Parotid gland (tissue), 1 donor: ENCODE results near the genes HDX and ZNF711.

GRCh38 chrX:73844921-73845970 is 282.2 kb downstream of the CHIC1 start:
- PRO-cap, result no peak

GRCh38 chrX:73852040-73852507 is 289.1 kb downstream of the CHIC1 start:
- PRO-cap, result no peak

- PRO-cap, result no peak
These were observed 299.7 kb upstream of the ZCCHC13 start for GRCh38 chrX:74004008-74004926.

DNA sequence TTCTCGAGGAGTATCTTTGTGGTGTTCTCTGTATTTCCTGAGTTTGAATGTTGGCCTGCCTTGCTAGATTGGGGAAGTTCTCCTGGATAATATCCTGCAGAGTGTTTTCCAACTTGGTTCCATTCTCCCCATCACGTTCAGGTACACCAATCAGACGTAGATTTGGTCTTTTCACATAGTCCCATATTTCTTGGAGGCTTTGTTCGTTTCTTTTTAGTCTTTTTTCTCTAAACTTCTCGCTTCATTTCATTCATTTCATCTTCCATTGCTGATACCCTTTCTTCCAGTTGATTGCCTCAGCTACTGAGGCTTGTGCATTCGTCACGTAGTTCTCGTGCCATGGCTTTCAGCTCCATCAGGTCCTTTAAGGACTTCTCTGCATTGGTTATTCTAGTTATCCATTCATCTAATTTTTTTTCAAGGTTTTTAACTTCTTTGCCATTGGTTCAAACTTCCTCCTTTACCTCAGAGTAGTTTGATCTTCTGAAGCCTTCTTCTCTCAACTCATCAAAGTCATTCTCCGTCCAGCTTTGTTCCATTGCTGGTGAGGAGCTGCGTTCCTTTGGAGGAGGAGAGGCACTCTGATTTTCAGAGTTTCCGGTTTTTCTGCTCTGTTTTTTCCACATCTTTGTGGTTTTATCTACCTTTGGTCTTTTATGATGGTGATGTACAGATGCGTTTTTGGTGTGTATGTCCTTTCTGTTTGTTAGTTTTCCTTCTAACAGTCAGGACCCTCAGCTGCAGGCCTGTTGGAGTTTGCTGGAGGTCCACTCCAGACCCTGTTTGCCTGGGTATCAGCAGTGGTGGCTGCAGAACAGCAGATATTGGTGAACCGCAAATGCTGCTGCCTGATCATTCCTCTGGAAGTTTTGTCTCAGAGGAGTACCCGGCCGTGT is 204.2 kb upstream of the ZCCHC13 start:
- PRO-cap, result no peak

DNA sequence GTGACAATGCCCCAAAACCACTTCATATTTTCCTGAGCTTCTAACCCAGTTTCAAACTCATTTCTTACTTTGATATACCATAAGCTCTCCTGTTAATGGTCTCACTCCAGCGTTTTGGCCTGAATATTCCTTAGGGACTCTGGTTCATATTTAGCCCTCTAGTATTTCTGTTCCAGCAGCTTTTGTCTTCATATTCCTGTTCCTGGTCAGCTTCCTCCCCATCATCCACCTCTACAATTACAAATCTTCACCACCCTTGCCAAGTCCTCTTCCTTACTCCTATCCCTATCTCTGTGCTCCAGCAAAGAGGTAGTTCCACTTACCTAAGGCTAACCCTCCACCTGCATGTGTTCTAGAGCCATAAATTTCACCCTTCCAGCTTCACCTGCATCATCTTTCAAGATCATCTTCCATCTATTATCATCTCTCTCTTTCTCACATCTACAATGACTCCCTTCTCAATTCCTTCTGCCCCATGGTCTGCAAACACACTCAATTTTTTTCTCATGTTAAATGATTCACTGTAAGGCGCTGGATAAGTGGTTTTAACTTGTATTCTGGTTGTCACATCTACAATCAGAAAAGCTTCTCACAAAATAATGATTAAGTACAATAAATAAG is 86.7 kb upstream of the ZCCHC13 start:
- PRO-cap, result no peak

DNA sequence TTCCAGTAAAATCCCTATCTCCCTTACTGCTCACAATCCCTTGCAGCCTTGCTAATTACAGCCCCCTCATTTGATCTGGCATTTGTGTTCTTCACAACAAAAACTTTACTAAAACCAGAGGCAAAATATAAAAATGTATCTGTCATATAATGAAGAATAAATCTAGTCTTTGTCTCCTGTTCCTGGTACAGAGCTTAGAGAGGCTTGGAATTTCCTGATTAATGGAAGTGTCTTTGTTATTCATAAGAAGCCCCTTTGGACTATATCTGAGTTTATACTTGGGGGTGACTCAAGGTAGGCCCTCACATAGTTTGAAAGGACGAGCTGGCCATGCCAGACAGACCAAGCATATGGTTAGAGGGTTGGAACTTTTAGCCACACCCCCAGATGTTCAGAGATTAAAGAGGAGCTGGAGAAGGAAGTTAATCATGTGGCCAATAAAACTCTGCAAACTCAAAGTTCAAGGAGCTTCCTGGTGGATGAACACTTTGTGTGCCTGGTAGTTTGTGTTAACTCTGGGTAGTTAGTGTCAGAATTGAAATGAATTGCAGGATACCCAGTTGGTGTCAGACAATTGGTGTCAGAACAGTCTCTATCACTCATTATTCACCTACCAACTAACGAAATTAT is 52.6 kb upstream of the ZCCHC13 start:
- PRO-cap, result no peak

- PRO-cap, result no peak
These were observed 1.1 kb downstream of the RLIM start for GRCh38 chrX:74613421-74613674.

DNA sequence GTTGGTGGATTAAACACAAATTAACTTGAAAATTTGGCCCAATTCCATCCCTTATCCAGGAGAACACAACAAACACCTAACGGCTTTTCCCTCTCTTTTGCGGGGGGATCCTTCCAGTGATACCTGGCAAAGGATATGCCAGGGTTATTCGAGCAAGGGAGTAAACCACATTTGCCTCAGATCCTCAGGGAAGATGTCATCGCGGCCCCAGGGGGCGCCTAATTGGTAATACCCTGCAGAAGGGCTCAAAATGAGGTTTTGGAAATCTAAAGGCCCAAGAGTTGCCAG is 805 bp downstream of the RLIM start:
- PRO-cap, result no peak

GRCh38 chrX:77683265-77684073 is 102.5 kb downstream of the ATRX start:
- PRO-cap, result no peak

GRCh38 chrX:78103589-78104106 is 400 bp upstream of the PGK1 start:
- PRO-cap, result bidirectional peak, plus-strand start at chrX:78104255, minus-strand start at chrX:78103973

DNA sequence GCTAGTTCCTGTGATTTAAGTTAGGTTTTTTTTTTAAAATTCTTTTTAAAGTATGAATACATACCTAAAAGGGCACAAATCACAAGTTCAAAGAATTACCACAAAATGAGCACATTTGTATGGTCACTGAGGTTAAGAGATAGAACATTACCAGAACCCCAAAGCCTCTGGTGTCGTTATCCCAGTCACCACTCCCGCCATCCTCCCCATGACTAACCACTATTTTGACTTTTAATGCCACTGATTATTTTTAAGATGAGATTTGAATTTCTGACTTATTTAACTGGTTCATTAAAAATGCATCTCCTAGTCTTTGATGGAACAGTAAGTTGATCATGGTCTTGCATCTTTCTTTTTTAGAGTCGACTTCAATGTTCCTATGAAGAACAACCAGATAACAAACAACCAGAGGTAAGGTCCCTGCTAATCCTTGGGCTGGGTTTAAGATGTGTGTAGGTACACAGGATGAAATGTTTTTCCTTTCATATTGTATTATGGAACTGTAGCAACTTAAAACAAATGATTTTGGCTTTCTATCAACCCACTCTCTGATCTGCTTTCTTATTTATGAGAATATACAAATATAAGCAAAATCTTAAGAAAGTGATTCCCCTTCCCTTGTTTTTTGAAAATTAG is 5.6 kb downstream of the PGK1 start:
- PRO-cap, result no peak

DNA sequence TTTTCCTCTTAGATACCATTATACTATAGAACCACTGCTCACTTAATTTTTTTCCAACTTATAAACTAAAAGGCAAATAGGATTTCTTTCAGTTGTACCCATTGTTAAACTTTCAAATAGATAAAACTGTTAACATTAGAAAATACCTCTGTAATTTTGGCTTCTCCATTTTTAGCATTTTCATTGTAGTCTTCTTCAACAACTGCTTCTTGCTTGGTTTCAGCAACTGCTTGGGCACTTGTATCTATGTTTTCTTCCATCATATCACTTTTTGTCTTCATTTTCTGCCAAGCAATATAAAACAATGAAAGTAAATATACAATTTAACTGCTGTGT is 85.7 kb downstream of the HMGN5 start:
- PRO-cap, result no peak

DNA sequence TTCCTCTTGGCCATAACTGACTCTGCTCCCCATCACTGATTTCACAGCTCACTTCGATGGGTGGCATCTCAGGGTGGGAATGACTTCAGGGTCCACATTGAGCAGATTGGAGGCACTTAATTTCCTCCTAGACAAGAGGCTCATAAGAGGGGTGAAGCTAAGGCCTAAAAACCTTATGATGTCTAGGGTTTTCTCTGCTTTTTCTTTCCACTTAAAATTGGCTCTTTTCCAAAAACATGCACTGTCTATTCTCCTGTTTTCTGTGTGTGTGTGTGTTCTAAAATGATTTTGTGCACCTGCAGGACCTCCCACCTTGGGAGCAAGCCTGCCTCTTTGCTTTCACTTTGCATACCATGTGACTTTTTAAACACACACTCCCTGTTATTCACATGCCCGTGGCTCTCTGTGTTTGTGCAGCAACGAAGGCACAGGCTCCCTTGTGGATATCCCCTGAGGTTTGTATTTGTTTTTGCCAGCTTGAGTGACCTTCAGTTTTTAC is 885.6 kb downstream of the SH3BGRL start:
- PRO-cap, result no peak

DNA sequence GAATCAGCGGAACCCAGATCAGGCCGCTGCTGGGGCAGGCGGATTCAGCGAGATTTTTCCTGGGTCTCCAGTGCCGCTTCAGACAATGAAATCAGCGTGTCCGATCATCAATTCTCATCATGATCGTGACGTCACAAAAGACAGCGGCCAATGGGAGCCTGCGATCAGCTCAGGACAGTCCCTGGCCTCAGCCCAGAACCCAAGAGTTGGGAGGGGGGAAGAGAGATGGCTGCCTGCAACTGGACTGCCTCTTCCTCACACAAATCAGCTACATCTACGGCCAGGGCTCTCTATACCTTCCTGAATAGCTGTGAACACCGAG is at the start of gene HDX:
TSS of gene HDX (minus strand) at position 87 of the 322 bp plus-strand sequence.
- PRO-cap, result bidirectional peak, plus-strand start at position 206 of the sequence, minus-strand start at position 93 of the sequence

- PRO-cap, result no peak
These were observed at the start of gene ZNF711 for GRCh38 chrX:85243675-85244358. ZNF711 (plus strand) TSS chrX:85243991.

DNA sequence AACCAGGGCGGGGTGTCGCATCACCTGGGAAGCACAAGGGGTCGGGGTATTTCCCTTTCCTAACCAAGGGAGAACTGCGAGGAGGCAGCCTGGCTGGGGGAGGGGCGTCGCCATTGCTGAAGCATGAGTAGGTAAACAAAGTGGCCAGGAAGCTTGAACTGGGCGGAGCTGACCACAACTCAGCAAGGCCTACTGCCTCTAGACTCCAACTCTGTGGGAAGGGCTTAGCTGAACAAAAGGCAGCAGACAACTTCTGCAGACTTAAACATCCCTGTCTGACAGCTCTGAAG is 44.8 kb downstream of the CHM start:
- PRO-cap, result no peak

DNA sequence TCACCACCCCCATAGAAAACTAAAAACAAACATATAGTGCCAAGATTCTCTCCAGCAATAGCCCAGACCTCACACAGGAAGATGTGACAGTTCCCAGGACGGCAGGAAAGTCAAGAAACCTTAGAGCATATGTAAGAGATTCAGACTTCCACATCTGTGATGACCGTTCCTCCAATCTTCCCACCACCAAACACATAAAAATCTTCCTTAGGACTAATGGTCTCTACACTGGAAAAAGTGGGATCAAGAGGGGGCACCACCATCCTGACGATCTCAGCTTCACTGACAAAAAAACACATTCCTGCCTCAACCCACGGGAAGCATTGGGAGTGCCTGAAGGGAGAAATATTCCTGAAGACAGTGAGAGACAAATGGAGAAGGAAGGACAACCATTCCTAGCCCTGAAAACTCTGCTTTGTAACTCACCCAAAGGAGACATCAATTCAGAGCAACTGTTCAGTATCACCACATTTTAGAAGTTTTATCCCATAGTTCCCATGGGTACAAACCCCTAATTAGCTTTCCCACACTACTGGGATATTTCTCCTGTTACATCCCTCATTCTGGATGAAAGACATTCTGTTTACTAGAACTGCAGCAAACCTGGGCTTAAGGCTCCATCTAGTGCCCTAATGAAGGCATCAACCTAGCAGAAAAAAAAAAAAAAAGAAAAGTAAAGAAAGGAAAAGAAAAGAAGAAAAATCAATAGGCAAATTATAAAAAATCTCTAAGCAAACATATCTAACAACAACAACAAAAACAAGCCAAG is 133.9 kb upstream of the CPXCR1 start:
- PRO-cap, result no peak

DNA sequence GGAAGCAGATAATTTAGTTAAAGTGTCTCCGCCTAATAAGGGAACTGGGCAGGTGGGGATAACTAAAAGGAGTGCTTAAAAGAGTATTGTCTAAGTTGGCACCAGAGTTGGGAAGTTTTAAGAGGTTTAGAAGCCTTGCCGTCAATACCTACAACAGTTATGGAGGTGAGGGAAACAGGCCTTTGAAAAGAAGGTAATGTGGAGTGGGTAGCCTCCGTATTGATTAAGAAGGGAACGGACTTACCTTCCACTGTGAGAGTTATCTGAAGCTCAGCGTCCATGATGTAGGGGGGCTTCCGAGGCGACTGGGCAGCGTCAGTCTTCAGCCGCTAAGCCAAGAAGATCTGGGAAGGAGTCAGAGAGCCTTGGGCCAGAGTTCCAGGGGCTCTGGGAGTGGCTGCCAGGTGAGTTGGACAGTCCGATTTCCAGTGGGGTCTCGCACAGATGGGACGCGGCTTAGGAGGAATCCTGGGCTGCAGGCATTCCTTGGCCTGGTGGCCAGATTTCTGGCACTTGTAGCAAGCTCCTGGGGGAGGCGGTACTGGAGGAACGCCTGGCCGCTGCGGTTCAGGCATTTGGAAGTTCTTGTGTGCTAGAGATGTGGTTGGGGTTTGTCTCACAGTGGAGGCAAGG is 1027.9 kb downstream of the FAM133A start:
- PRO-cap, result no peak

DNA sequence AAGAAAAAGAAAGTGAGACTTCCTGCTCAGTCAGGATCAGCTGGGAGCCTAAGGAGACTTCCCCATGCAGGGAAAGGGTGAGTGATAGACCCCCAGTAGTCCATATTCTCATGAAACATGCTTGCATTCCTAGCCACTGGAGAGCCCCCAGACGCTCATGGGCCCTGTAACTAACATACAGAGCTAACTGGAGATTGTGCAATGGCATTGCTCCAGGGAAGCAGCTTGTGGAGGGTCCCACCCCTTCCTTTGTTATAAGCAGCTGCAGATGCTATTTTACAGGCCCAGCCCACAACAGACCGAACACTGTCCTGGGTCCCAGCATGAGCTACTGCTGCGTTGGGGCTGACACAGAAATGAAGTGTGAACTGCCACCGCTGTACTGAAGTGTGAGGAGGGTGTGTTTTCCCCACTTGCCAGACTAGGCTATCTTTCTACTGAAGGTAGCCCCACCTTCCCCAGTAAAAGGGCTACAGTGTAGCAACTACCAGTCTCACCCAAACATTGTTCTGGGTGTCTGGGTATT is 1465.6 kb upstream of the DIAPH2 start:
- PRO-cap, result no peak

- PRO-cap, result unidirectional peak, minus-strand start at chrX:96245232
These were observed 439.4 kb upstream of the DIAPH2 start for GRCh38 chrX:96245045-96245762.